SK-N-SH (cell line): ENCODE results near the genes SYT13 and CREB3L1.

GRCh38 chr11:44877951-44878528 is 72.6 kb downstream of the TP53I11 start:
- RRBS, result 60% methylated on average over 2 of the region's 18 CpGs
CAGE:
- cytosol, long polyA plus RNA, result no peak
- long polyA plus RNA, result no peak
- nucleus, long polyA plus RNA, result no peak

DNA sequence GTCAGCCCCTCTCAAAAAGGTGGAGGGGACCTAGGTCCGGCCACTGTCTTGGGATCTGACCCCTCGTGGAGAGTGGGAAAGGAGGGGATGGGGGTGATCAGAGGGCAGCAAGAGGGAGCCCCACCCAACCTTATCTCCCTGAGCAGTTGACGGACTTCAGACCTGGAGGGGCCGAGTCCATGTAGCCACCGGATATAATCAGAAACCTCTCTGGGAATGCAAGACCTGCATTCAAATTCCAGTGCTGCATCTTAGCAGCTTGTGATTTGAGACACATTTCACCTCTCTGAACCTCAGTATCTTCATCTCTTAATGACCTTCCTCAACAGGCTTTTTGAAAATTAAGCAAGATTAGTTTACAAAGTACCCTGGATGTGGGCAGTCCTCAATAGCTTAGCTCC is 44.0 kb downstream of the TP53I11 start:
- RRBS, result no CpG with 5 or more reads among the region's 5 CpGs
CAGE:
- cytosol, long polyA plus RNA, result no peak
- long polyA plus RNA, result no peak
- nucleus, long polyA plus RNA, result no peak

- RRBS, result no CpG with 5 or more reads among the region's 4 CpGs
CAGE:
- cytosol, long polyA plus RNA, result no peak
- long polyA plus RNA, result no peak
- nucleus, long polyA plus RNA, result no peak
Observed at GRCh38 chr11:44934161-44934763, 16.4 kb downstream of the TP53I11 start.

- RRBS, result no CpG with 5 or more reads among the region's 12 CpGs
CAGE:
- cytosol, long polyA plus RNA, result no peak
- long polyA plus RNA, result no peak
- nucleus, long polyA plus RNA, result no peak
Observed at GRCh38 chr11:44943046-44943907, 7.4 kb downstream of the TP53I11 start.

DNA sequence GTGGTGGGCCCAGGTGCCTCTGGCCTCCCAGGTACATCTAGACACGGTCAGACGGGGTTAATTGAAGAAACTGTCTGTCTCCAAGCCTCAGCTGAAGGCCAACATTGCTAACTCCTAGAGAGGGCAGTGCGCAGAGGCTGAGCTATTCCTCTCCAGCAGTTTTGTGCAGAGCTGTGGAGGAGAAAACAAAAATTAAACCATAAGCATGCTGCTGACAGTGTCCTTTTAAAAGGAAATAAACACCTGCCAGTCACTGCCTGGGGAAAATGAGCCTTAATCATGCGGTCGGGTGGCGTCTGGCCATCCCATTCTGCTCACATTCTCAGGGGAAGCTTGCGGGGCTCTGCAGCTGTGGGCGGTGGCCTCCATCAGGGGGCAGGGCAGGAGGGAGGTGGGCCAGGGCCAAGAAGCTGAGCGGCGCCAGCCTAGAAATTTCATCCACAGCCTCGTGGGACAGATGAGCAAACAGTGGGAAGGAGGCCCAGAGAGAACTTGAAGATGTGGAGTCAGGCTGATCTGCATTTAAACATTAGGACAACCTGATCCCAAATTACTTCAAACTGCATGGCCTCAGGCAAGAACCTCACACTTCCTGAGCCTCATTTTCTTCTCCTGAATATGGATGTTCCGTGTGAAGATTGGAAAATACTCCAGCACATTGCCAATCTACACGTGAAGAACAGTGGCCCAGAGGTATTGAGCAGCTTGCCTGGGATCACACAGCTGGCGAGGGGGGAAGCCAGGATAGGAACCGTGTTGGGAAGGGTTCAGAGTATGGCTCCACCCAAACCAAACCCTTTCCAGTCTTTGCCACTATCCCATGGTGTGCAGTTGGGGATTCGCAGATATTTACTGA is 71.1 kb upstream of the TP53I11 start:
- RRBS, result no CpG with 5 or more reads among the region's 16 CpGs
CAGE:
- cytosol, long polyA plus RNA, result no peak
- long polyA plus RNA, result no peak
- nucleus, long polyA plus RNA, result no peak

DNA sequence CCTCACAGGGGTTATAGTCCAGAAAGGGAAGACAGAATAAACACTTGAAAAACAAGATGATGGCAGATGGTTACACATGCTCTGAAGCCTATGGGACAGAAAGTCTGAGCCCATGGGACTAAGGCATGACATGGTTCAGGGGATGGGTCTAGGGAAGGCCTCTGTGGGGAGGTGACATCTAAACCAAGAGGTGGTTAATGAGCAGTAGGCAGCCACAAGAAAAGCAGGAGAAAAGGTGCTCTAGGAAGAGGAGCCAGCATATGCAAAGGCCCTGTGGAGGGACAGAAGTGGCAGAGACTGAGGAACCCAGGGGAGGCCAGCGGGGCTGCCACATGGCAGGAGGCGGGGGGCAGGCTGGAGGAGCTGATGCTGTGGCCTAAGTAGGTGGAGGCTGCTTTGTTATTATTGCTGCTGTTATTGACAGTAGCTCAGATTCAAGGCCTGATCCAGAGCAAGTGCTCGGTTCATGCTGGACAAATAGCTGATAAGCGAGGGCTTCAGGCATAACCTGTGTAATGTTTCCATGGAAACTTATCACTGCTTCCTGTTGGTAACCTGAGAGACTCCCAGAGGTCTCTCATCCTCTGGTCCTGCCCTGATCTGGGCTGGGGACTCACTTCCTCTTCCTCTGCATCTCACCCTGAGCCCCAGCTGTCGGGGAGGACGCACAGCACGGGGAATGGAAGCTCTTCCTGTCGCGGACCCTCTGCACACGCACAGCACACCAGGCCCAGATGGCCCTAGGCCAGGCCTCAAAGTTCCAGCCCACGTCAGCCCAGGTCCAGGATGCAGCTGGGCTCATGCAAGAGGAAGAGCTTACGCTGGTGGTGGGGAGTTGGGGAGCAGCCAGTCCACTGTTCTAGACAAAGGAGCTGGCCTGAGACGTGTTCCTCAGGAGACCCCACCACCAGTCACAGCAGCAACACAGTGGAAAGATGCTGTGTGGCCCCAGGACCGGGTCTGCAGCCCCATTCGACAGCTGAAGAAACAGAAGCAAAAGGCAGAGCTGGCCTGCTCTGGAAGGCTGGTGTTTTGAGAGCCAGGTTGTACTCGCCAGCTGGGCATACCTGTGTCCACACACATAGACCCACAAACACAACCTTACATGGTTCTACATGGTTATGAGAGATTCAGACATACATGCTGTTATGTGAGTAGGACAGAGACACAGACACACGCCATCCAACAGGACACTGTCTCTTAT is 75.3 kb upstream of the TP53I11 start:
- RRBS, result no CpG with 5 or more reads among the region's 17 CpGs
CAGE:
- cytosol, long polyA plus RNA, result no peak
- long polyA plus RNA, result no peak
- nucleus, long polyA plus RNA, result no peak

- RRBS, result 2% methylated on average over 7 of the region's 19 CpGs
CAGE:
- cytosol, long polyA plus RNA, result no peak
- long polyA plus RNA, result no peak
- nucleus, long polyA plus RNA, result no peak
Observed at GRCh38 chr11:45145997-45146360, 460 bp upstream of the PRDM11 start.

GRCh38 chr11:45285671-45286947 is at the start of gene SYT13:
Gene SYT13 (minus strand): TSS chr11:45286341.
- RRBS, result 4% methylated on average over 13 of the region's 62 CpGs
CAGE:
- cytosol, long polyA plus RNA, result no peak
- long polyA plus RNA, result no peak
- nucleus, long polyA plus RNA, result no peak

GRCh38 chr11:45881660-45882241 is 3.7 kb upstream of the MAPK8IP1 start:
- RRBS, result no CpG with 5 or more reads among the region's 3 CpGs
CAGE:
- cytosol, long polyA plus RNA, result no peak
- long polyA plus RNA, result no peak
- nucleus, long polyA plus RNA, result no peak

- RRBS, result 8% methylated on average over 5 of the region's 42 CpGs
CAGE:
- cytosol, long polyA plus RNA, result no peak
- long polyA plus RNA, result no peak
- nucleus, long polyA plus RNA, result no peak
Observed at GRCh38 chr11:45900371-45901698, 6.2 kb downstream of the FREY1 start.

DNA sequence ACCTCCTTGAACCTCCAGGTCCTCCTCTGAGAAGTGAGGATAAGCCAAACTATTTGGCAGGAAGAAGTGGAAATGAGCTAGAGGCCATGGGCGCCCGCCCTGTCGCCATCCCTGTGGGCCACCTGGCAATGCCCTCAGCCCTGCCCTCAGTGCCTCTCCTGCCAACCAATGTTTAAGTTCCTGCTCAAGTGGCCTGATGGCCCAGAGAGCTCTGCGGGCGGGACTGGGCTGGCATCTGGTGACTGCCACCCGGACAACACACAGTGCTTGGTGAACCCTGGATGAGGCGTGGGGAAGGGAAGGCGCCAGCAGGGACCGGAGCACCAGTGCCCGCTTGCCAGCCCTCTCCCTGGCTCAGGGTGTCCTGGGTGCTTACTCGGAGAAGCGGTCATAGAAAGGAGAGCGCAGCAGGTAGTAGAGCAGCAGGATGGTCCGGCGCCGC is 4.2 kb downstream of the PEX16 start:
- RRBS, result 95% methylated on average over 5 of the region's 16 CpGs
CAGE:
- cytosol, long polyA plus RNA, result no peak
- long polyA plus RNA, result no peak
- nucleus, long polyA plus RNA, result no peak

DNA sequence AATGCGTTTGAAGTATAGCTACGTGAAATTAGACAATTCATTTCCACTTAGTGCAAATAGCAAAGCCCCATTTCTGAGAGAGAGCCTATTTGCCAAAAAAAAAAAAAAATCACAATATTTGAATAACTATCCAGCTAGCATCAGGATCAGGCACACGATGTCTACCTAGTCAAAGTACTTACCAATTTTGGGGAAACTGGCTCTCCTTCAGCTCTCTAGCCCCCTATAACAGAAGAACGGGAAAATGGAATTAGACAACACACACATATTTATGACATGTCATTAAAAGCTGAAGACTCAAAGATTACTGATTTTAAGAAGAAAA is 29.3 kb downstream of the PHF21A start:
- RRBS, result no CpG with 5 or more reads among the region's 4 CpGs
CAGE:
- cytosol, long polyA plus RNA, result no peak
- long polyA plus RNA, result no peak
- nucleus, long polyA plus RNA, result no peak

- RRBS, result no CpG with 5 or more reads among the region's 6 CpGs
CAGE:
- cytosol, long polyA plus RNA, result no peak
- long polyA plus RNA, result no peak
- nucleus, long polyA plus RNA, result no peak
Observed at GRCh38 chr11:46242455-46243028, 34.9 kb upstream of the CREB3L1 start.

GRCh38 chr11:46243029-46244106 is 34.1 kb upstream of the CREB3L1 start:
- RRBS, result 2% methylated on average over 19 of the region's 53 CpGs
CAGE:
- cytosol, long polyA plus RNA, result no peak
- long polyA plus RNA, result no peak
- nucleus, long polyA plus RNA, result no peak

- RRBS, result no CpG with 5 or more reads among the region's 11 CpGs
CAGE:
- cytosol, long polyA plus RNA, result no peak
- long polyA plus RNA, result no peak
- nucleus, long polyA plus RNA, result no peak
Observed at GRCh38 chr11:46248449-46249092, 28.9 kb upstream of the CREB3L1 start.

GRCh38 chr11:46272028-46272526 is 5.4 kb upstream of the CREB3L1 start:
- RRBS, result no CpG with 5 or more reads among the region's 7 CpGs
CAGE:
- cytosol, long polyA plus RNA, result no peak
- long polyA plus RNA, result no peak
- nucleus, long polyA plus RNA, result no peak

- RRBS, result 3% methylated on average over 8 of the region's 15 CpGs
CAGE:
- cytosol, long polyA plus RNA, result no peak
- long polyA plus RNA, result start-site peak on the plus strand at chr11:46277654-46277677, 29 and 28 reads in 2 replicates
- nucleus, long polyA plus RNA, result no peak
Observed at GRCh38 chr11:46277406-46277801, at the start of gene CREB3L1. Gene CREB3L1 (plus strand): TSS chr11:46277662.

GRCh38 chr11:46278200-46279554 is 1.2 kb downstream of the CREB3L1 start:
- RRBS, result no CpG with 5 or more reads among the region's 41 CpGs
CAGE:
- cytosol, long polyA plus RNA, result no peak
- long polyA plus RNA, result no peak
- nucleus, long polyA plus RNA, result no peak

DNA sequence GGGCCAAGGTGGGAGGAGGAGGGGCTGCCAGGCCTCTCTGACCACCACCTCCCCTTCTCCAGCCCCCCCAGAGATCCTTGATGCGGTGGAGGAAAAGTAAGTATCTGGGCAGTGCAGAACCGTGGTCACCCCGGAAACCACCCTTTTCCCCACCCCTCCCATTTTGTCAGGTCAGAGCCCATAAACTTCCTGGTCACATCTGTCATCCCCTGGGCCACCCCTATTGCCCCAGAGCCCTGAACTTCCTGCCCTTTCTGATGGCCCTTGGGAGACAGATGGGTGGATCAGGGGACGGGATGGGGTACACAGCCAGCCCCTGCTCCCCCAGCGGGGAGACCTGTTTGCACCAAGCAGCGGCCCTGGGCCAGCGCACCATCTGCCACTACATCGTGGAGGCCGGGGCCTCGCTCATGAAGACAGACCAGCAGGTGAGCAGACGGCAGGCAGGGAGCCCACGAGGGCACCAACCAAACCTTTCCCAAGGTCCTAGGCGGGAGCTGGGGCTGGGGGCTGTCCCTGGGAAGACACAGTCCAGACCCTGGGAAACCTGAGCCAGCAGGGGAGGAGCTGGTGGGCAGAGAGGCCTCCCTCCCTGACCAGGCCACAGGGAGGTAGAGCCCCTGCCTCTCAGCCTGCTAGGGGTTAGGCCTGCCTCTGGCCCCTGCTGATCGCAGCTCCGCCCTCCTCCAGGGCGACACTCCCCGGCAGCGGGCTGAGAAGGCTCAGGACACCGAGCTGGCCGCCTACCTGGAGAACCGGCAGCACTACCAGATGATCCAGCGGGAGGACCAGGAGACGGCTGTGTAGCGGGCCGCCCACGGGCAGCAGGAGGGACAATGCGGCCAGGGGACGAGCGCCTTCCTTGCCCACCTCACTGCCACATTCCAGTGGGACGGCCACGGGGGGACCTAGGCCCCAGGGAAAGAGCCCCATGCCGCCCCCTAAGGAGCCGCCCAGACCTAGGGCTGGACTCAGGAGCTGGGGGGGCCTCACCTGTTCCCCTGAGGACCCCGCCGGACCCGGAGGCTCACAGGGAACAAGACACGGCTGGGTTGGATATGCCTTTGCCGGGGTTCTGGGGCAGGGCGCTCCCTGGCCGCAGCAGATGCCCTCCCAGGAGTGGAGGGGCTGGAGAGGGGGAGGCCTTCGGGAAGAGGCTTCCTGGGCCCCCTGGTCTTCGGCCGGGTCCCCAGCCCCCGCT is 1.9 kb upstream of the MDK start:
- RRBS, result no CpG with 5 or more reads among the region's 44 CpGs
CAGE:
- cytosol, long polyA plus RNA, result no peak
- long polyA plus RNA, result no peak
- nucleus, long polyA plus RNA, result no peak

GRCh38 chr11:46408486-46409020 is 17.0 kb upstream of the CHRM4 start:
- RRBS, result 98% methylated on average over 3 of the region's 6 CpGs
CAGE:
- cytosol, long polyA plus RNA, result no peak
- long polyA plus RNA, result no peak
- nucleus, long polyA plus RNA, result no peak